Mesenchymal stem cell of the bone marrow (primary cell): ENCODE data around the genes PRAMEF5, PRAMEF33, PRAMEF20 and KAZN.

- CAGE, long polyA plus RNA: no peak
These were observed 23.0 kb downstream of the DHRS3 start for GRCh38 chr1:12594660-12595780.

- CAGE, long polyA plus RNA: no peak
These were observed 21.4 kb downstream of the DHRS3 start for GRCh38 chr1:12596439-12597101.

GRCh38 chr1:13254041-13254361 lies at the start of gene PRAMEF5:
Gene PRAMEF5, plus strand, starts transcription at chr1:13254198.
- CAGE, long polyA plus RNA: no peak

- CAGE, long polyA plus RNA: no peak
These were observed at the start of gene PRAMEF33 for GRCh38 chr1:13303303-13303733. Gene PRAMEF33, plus strand, starts transcription at chr1:13303539.

GRCh38 chr1:13410231-13410697 lies at the start of gene PRAMEF20:
Gene PRAMEF20, plus strand, starts transcription at chr1:13410450.
- CAGE, long polyA plus RNA: no peak

DNA sequence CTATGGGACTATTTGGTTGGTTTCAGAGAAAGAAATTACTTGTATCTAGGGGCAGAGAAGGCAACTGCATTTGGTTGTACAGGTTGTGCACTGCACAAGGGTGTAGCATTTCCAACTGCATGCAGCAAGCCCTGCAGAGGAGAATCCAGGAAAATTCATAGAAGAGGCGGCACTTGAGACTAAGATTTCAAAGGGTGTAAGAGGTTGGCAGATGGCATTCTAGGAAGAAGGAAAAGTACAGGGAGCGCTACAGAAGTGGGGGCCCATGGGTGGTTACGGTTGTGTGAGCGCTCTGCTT lies 27.9 kb downstream of the PRAMEF20 start:
- CAGE, long polyA plus RNA: no peak

DNA sequence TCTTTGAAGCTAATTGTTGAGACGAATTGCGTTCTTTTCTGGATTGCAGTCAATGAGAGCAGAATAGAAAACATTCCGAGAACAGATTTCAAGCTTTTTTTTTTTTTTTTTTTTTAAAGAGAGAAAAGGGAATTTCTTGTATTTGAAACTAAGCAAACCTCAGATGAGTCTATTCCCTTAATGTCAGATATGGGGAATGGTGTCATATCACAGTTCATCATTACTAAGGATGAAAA lies 30.1 kb downstream of the PDPN start:
- CAGE, long polyA plus RNA: no peak

DNA sequence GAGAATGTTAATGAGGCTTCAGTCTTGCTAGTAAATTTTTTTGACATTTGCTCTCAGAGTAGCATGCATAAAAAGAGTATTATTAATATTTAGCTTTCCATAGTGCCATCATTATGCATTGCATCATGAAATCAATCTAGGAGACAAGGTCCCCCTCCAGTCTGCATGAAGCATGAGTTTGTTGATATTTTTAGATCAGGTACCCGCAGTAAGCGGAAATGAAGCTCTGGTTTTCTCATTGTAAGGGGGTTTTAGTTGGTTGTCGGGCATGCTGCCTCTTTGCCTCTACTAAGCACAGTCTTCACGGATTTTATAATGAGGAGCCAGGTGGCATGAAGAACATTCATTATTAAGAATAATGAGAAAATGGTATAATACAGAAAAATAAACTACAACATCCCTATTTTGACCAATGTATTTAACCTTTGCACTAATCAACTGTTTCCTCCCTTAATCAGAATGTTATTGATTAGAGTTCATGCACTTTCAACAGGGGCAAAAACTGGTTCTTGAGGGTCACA lies 12.6 kb upstream of the PRDM2 start:
- CAGE, long polyA plus RNA: no peak

DNA sequence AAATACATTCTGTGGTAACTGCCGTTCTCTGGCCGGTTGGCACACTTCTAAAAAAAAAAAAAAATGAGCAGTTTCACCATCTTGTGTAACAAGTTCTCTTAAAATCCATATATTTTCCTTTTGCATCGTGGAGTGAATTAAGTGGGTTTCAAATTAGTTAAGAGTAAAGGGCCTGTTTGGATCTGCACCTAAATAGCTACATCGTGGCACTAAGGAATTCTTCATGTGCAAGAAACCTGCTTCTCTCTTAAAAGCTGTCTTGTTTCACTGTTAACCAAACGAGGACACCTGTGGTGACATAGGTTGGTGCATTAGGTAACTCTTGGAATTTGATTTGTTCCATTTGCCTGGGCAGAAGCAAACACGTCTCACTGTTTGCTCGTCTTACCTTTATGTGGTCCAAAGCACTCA lies 60.8 kb downstream of the PRDM2 start:
- CAGE, long polyA plus RNA: no peak

- CAGE, long polyA plus RNA: no peak
These were observed 90.2 kb downstream of the PRDM2 start for GRCh38 chr1:13789738-13790965.

DNA sequence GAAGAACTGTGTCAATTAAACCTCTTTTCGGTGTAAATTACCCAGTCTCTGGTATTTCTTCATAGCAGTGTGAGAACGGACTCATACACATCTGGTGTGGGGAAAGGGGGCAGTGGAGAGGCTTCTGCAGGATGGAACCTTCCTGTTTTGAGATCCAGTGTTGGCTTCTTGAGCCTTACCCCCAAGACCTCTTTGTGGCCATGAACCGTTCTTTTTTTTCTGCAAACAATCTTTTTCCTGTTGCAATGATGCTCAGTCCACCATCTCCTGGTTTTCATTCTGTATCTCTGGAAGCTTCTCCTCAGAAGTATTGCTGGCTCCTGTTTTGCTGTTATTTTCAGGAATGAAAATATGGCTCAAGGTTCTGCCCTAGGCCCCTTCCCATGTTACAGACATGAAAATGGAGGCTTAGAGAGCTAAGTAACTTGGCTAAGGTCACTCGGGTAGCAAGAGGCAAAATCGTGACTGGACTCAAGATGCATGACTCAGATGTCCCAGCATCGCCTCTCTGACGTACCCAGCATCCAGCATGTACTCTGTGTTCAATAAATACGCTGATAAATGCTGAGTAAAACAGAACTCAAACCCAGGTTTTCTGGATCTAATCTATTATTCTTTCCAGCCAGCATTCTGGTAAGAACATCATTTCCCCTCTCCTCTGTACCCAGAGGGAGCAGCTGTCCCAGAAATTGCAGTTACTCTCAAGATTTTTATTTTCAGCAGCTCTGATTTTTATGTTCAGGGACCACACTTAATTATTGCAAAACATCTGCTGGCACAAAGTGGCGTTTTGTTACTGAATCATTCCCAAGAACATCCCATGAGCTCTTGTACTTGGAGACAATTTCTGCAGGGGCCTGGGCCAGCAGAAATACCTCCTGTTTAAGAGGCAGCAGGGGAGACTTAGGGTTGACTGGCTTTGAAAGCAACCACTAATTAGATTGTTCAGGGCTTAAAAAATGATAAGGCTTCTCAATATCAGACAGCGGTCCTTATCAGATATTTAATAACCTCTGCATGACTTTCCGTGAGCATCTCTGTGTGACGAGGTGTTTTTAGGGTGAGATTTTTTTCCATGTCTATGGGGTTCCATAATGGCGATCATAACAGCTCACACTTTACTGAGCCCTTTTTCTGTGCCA lies 248.9 kb downstream of the PRDM2 start:
- CAGE, long polyA plus RNA: no peak

- CAGE, long polyA plus RNA: no peak
These were observed 423.3 kb downstream of the PRDM2 start for GRCh38 chr1:14123267-14123624.

- CAGE, long polyA plus RNA: no peak
These were observed 339.3 kb upstream of the KAZN start for GRCh38 chr1:14258937-14259849.

GRCh38 chr1:14598568-14599917 lies at the start of gene KAZN:
Gene KAZN, plus strand, starts transcription at chr1:14598685.
- CAGE, long polyA plus RNA: no peak

GRCh38 chr1:15116958-15117812 lies 36.4 kb upstream of the TMEM51 start:
- CAGE, long polyA plus RNA: no peak

- CAGE, long polyA plus RNA: no peak
These were observed 1.9 kb downstream of the TMEM51 start for GRCh38 chr1:15155348-15156009.

- CAGE, long polyA plus RNA: no peak
These were observed 45.3 kb upstream of the FHAD1 start for GRCh38 chr1:15201417-15202375.

DNA sequence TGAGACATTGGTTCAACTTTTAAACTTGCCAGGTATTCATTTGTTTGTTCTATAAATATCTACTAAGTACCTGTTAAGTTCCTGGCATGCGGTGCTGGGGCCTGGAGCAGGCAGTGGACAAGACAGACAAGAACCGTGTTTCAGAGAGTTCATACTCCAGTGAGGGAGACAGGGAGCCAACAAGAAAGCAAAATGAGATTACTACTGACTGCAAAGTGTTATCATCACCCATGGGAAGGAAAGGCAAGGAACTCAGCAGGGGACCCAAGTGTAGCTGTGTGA lies 39.1 kb upstream of the FHAD1 start:
- CAGE, long polyA plus RNA: no peak

DNA sequence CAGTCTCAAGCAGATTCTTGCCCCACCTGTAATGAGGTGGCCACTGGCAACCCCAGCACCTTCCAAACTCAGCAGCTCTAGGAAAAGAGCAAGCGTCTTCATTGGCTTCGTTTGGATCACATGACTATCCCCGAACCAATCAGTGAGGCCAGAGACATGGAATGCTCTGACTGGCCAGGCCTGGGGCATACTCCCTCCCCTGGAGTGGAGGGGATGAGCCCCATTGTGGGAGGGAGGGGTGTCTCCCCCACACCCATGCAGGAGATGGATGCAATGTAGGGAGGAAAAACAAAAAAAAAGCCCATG lies 32.5 kb downstream of the FHAD1 start:
- CAGE, long polyA plus RNA: no peak

- CAGE, long polyA plus RNA: no peak
These were observed 67.7 kb upstream of the EFHD2 start for GRCh38 chr1:15341986-15342327.